ENCODE measurements around the genes REPS2, CDKL5, SMS and DDX53.

DNA sequence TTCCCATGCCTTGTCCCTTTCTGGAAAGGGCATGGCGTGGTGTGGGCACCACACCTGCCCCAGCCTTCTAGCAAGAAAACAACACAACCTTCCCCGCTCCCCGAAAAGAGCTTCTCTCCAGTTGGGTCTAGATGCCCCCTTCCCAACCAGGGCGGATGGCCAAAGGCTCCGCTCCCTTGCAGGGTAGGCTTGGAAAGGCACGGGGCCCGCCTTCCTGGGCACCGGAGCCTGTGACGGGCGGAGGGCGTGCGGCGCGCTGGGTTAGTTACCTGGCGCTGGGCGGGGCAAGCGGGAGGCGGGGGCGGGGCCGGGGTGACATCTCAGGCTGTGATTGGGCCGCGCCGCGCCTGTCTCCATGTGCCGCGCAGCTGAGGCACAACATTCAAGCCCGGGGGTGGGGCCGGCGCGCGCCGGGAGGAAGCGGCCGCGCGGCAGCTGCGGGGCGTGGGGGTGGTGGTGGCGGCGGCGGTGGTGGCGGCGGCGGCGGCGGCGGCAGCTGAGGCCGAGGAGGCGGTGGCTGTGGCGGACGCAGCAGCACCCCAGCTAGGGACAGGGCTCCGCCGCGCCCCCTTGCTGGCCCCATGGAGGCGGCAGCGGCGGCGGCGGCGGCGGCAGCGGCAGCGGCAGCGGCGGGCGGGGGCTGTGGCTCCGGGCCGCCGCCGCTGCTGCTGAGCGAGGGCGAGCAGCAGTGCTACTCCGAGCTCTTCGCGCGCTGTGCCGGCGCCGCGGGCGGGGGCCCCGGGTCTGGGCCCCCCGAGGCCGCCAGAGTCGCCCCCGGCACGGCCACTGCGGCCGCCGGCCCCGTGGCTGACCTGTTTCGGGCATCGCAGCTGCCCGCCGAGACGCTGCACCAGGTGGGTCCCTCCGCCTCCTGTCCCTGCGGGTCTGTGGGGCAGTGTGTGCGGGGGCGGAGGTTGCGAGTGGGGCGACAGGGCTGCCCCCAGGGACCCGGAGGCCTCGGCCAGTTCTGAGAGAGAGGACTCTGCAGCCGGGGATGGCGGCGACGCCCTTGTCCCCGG lies at the start of gene REPS2:
Gene REPS2, plus strand, starts transcription at position 378 of the 1,019 bp plus-strand sequence.
- PRO-cap, 3 experiments = peak in 3 of 3 experiments; most common plus-strand start position 378 of the sequence (in 1); most common minus-strand start position 235 of the sequence (in 3)
- RAMPAGE, long total RNA, 4 experiments = no peak in any of the 4 experiments
- RRBS = 19% methylated on average over 37 of the region's 109 CpGs

DNA sequence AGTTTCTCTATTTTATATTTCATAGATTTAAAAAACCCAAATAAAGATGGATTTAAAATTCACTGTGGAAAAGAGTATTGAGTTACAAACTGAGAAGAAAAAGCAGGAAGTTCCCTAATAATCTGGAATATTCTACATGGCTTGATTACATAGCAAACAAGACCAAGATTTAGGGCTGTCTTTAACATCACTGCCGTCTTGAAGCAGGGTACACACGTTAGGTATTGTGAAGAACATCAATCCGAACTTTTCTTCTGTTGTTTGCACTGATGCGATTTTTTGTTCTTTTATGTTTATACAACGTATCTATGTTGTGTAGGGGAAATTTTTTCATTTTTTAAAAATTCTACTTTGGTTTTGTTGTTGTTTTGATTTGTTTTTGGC lies 2.2 kb upstream of the SCML1 start:
- PRO-cap, 3 experiments = no peak in any of the 3 experiments
- RAMPAGE, long total RNA, 4 experiments = no peak in any of the 4 experiments
- RRBS = no CpG with 5 or more reads among the region's 5 CpGs

DNA sequence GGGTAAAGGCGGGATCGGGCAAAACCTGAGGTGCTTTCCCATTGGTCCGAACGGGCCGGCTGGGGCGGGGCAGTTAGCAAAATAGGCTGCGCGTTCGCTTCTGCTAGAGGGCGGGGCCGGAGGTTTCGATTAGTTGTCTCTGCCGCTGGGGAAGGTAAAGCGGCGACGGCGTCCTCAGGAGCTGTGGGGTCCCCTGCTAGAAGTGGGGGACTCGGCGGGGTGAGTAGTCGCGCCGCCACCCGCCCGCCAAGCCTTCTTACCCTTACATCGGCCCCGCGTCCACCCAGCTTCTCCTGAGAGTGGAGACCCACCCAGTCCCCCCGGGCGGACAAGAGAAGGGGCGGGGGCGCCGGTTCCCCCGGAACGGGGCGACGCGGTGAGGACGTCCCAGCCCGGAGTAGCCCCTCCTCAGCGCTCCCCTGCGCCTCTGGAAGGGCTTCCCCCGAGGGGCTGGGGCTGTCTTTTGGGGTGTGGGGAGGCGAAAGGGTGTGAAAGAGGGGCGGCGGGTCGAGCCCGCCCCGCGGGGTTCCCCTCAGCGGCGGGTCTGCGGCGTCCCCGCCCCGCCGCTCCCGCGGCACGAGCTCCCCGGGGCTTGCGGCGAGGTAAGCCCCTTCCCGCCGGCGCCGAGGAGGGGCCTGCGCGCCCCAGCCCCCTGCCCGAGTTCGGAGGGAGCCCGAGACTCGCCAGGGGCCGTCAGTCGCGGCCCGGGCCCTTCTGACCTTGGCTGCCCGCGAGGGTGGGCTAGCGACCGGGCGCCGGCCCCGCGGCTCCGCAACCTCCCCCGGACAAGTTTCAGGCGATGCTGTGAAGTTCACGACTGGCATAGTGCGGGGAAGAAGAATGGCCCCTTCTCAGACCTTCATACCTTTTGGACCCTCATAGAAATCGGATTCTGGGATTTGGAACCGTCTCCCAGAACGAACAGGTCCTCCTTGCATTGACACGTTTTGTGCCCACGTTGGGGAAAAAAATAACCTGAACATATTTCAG lies at the start of gene CDKL5:
Gene CDKL5, plus strand, starts transcription at position 132 of the 990 bp plus-strand sequence.
- PRO-cap, 3 experiments = peak in 3 of 3 experiments; most common plus-strand start position 132 of the sequence (in 3)
- RAMPAGE, long total RNA, 4 experiments = start-site peak on the plus strand in 2 of 4 experiments, centred at positions 123 to 137 of the sequence, 26 to 52 reads per replicate
- RRBS = 8% methylated on average over 22 of the region's 94 CpGs

DNA sequence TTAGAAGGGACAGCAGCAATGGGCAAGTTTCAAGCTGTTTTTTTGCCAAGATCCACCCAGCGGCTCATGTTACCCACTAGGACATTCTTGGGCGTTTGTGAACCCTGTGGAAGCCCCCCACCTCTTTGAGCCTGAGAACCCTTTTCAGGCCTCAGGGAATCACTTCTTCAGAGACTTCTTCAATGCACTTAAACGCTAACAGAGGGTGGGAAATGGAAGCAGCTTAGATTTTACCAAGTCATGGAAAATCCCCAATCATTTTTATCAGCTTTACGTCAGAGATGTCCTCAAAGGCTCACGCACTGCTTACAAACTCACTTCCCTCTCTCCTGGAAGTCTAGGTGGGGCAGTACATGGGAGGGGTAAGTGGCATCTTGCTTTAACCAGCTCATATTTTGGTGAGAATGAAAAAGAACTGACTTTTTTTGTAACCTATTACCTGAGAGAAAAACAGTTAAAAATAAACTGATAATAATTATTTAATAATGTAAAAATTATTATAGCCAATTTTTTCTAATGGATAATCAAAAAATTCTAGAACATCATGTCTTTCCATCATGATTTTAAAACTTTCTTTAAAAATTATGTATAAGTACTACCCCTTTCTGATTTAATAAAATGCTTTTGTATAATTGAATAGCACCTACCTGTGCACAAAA lies 4.5 kb upstream of the PPEF1 start:
- PRO-cap, 3 experiments = no peak in any of the 3 experiments
- RAMPAGE, long total RNA, 4 experiments = no peak in any of the 4 experiments
- RRBS = no CpG with 5 or more reads among the region's 5 CpGs

DNA sequence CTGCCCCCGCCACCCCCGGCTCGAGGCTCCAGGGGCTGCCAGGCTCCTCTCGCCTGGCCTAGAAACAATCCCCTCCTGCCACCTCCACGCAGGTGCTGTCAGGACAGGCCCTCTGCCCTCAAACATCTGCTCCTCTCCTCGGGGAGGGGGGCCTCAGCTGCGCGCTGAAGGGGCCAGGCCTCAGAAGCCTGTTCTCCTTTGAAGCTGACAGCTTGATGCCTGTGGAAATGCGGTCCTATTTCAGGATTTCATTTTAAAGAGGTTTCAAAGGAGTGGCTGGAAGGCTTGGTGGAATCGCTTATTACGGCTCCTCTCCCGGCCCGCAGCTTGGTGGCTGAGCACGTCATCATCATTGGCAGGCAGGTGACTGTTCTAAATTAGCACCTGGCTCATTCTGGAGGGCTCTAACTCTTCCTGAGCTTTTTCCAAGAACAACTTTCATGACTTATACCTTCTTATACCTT lies 92.8 kb downstream of the PHKA2 start:
- PRO-cap, 3 experiments = no peak in any of the 3 experiments
- RAMPAGE, long total RNA, 4 experiments = no peak in any of the 4 experiments
- RRBS = 58% methylated on average over 2 of the region's 14 CpGs

DNA sequence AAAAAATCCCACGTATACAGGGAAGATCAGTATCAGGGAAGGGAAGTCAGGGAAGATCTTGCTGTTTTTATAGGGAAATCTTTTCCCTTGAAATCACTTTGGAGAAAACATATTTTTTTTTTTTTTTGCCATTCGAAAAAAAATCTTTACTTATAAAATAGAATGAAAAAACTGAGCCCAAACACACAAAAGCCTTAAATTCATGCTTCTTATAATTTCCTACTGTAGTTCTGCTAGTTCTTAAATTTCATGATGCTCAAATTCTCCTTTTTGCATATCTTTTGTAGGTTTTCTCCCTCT lies 66.1 kb upstream of the ADGRG2 start:
- PRO-cap, 3 experiments = peak in 1 of 3 experiments; most common plus-strand start position 117 of the sequence (in 1)
- RAMPAGE, long total RNA, 4 experiments = no peak in any of the 4 experiments
- RRBS = no CpG with 5 or more reads among the region's 2 CpGs

- PRO-cap, 3 experiments = no peak in any of the 3 experiments
- RAMPAGE, long total RNA, 4 experiments = start-site peak on the minus strand in 1 of 4 experiments, at chrX:19836139-19836242 at its widest, 6 reads per replicate
- RRBS = no CpG with 5 or more reads among the region's 9 CpGs
Observed at GRCh38 chrX:19836084-19836829, 51.1 kb downstream of the SH3KBP1 start.

GRCh38 chrX:19874908-19875495 lies 12.4 kb downstream of the SH3KBP1 start:
- PRO-cap, 3 experiments = no peak in any of the 3 experiments
- RAMPAGE, long total RNA, 4 experiments = no peak in any of the 4 experiments
- RRBS = no CpG with 5 or more reads among the region's 13 CpGs

- PRO-cap, 3 experiments = no peak in any of the 3 experiments
- RAMPAGE, long total RNA, 4 experiments = no peak in any of the 4 experiments
- RRBS = no CpG with 5 or more reads among the region's 3 CpGs
Observed at GRCh38 chrX:20029627-20030164, 38.8 kb upstream of the BCLAF3 start.

DNA sequence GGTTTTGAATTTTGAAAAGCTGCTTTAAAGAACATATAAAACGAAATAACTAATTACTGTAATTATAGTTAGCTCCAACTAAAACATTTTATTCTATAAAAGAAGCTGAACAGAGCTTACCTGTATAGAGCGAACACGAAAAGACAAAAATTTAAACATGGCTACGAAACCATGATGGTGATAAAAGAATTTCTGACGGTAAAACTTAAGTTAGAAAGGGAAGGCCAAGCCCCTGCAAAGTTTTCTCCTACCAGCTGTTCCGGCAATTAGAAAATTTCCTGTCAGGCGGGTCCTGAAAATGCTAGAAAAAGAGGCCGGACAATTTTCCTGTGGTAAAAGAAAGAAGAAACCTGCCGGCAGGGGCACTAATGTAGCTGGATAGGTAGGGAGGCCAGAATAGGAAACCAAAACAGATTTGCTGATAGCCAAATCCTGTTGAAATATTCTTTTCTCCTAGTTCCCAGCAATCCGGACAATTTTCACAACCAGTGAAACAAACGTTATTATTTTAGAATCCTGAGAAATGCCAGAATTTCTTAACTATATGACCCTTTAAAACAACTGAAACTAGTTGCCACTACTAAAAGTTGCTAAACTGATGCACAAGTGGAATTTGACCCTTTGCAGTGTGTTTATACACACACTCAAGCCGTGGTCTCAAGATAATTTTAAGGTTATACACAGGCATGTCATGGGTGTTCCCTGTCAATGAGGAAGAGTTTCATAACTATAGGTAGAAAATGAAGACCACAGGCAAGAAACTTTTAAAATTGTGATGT lies 47.8 kb downstream of the RPS6KA3 start:
- PRO-cap, 3 experiments = no peak in any of the 3 experiments
- RAMPAGE, long total RNA, 4 experiments = no peak in any of the 4 experiments
- RRBS = 66% methylated on average over 4 of the region's 12 CpGs

- PRO-cap, 3 experiments = no peak in any of the 3 experiments
- RAMPAGE, long total RNA, 4 experiments = no peak in any of the 4 experiments
- RRBS = no CpG with 5 or more reads among the region's 6 CpGs
Observed at GRCh38 chrX:20251101-20251476, 15.6 kb downstream of the RPS6KA3 start.

GRCh38 chrX:20320775-20321326 lies 54.1 kb upstream of the RPS6KA3 start:
- PRO-cap, 3 experiments = no peak in any of the 3 experiments
- RAMPAGE, long total RNA, 4 experiments = no peak in any of the 4 experiments
- RRBS = no CpG with 5 or more reads among the region's 8 CpGs

DNA sequence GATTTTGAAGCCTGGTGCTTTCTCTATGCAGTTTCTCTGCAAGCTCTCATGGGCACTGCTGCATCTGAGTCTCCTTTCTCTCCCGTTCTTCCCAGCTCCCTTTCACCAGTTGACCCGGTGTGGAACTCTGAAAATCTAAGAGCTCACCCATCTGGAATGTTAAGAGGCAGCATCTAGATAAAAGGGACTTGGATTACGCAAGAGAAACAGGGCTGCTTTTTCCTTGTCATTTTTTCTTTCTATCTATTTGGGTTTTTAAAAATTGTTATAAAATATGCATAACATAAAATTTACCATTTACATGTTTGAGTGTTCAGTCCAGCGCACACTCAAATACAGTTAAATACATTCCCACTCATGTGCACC lies 95.2 kb upstream of the RPS6KA3 start:
- PRO-cap, 3 experiments = no peak in any of the 3 experiments
- RAMPAGE, long total RNA, 4 experiments = no peak in any of the 4 experiments
- RRBS = no CpG with 5 or more reads among the region's 4 CpGs

GRCh38 chrX:21940105-21941245 lies at the start of gene SMS:
Gene SMS, plus strand, starts transcription at chrX:21940709.
- PRO-cap, 3 experiments = peak in 3 of 3 experiments; most common plus-strand start chrX:21940735 (in 3); most common minus-strand start chrX:21940609 (in 3)
- RAMPAGE, long total RNA, 4 experiments = start-site peak on the plus strand in 4 of 4 experiments, at chrX:21940708-21940799 at its widest, 902 to 12,437 reads per replicate
- RRBS = 24% methylated on average over 48 of the region's 122 CpGs

DNA sequence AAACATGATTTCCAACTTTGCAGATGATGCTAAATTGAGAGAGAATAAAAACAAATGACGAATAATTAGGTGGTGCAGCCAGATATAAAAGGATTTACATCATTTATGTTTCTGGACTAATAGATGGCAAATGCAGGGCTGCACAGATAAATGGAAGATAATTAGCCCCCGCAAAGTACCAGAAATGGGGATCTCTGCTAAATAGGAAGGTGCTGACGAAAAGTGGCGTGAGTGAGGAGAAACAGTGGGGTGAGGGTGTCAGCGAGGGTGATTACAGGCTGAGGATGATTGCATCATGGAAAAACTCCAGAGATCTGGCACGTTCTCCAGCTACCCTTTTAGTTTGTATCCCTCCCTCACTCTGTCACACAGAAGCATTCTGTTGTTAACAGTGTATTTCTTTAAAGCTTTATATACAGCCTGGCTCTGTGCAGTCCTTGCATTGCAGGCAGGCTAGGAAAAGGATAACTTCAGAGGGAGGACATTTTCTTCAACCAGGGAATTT lies 309.7 kb upstream of the DDX53 start:
- PRO-cap, 3 experiments = no peak in any of the 3 experiments
- RAMPAGE, long total RNA, 4 experiments = no peak in any of the 4 experiments
- RRBS = no CpG with 5 or more reads among the region's 6 CpGs

DNA sequence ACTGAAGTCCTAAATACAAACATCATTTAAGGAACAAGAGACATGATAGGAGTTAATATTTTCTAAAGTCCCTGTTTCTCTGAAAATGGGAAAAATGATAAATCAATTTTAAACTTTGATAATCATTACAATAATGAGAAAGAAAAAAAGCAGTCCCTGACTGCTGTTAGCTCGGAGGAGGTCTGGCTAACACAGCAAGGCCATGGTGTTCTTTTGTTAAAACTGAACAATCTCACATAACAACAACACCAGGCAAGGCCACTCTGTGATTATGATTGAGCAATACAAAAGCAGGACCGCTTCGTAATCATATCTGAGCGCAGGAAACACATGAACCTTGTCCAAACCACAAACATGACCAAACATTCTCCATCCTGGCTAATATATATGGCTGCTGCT lies 76.9 kb upstream of the DDX53 start:
- PRO-cap, 3 experiments = peak in 2 of 3 experiments; most common minus-strand start position 188 of the sequence (in 2)
- RAMPAGE, long total RNA, 4 experiments = no peak in any of the 4 experiments
- RRBS = no CpG with 5 or more reads among the region's 4 CpGs

- PRO-cap, 3 experiments = no peak in any of the 3 experiments
- RAMPAGE, long total RNA, 4 experiments = no peak in any of the 4 experiments
- RRBS = 80% methylated on average over 9 of the region's 22 CpGs
Observed at GRCh38 chrX:22999448-23000052, at the start of gene DDX53. Gene DDX53, plus strand, starts transcription at chrX:22999960.

DNA sequence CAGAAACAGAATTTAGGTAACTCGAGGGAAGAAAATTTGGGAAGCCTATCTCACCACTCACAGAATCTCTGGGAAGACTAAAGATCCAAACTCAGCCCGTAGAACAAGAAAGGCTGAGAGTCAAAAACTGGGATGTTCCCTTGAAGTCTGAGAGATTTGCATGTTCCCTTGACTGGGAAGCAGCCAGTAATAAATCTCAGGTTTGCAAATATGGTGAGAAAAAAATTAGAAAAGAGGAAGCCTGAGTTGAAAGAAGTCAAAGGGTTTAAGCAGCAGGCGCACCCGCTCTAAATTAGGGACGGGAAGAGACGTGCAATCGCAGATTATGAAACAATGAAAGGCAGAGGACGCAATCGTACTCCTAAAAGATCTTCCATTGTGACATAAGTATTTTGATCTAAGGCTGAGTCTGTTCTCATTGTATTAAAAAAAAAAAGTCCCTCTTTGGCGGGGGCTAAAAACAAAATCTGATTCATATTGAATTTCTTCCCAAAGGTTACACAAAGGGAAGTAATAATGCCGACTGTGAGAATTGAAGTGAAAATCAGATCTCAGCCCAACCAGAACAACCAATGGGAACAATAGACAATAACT lies 28.1 kb downstream of the SAT1 start:
- PRO-cap, 3 experiments = peak in 1 of 3 experiments; most common plus-strand start position 259 of the sequence (in 1)
- RAMPAGE, long total RNA, 4 experiments = no peak in any of the 4 experiments
- RRBS = no CpG with 5 or more reads among the region's 11 CpGs

DNA sequence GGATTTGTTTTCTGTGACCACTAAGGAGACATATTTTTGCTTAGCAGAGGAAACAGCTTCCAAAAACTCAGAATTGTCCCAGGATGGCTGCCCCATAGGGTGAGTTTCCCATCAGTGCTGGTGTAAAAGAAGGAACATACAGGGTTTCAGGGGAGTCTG lies 56.1 kb downstream of the SAT1 start:
- PRO-cap, 3 experiments = no peak in any of the 3 experiments
- RAMPAGE, long total RNA, 4 experiments = no peak in any of the 4 experiments

GRCh38 chrX:23900866-23901359 lies 6.8 kb downstream of the APOO start:
- PRO-cap, 3 experiments = no peak in any of the 3 experiments
- RAMPAGE, long total RNA, 4 experiments = no peak in any of the 4 experiments
- RRBS = no CpG with 5 or more reads among the region's 3 CpGs

Measured in adrenal gland (tissue), 7 donors.